Tibial artery (tissue), 1 donor: ENCODE measurements around the gene ARID2.

GRCh38 chr12:41282357-41283155 lies 94.4 kb downstream of the PDZRN4 start:
- PRO-cap, result no peak

DNA sequence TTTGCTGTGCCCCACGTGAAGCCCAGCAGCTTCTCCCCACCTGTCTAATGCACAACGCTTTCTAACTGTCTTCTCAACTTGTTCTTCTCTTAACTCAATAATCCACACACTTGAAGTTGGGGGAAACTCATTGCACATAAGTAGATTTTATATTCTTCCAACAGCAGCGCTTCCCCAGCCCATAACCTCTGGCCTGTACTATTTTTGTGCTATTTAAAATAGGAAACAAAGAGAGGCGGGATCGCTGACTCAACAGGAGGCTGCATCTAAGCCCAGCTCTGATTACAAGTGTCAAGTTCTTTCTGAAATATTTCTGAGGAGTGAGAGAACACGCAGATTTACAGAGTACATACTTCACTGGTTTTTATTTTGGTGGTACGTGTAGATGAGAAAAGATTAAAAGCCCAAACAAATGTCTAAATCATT lies 226.6 kb downstream of the GXYLT1 start:
- PRO-cap, result no peak

DNA sequence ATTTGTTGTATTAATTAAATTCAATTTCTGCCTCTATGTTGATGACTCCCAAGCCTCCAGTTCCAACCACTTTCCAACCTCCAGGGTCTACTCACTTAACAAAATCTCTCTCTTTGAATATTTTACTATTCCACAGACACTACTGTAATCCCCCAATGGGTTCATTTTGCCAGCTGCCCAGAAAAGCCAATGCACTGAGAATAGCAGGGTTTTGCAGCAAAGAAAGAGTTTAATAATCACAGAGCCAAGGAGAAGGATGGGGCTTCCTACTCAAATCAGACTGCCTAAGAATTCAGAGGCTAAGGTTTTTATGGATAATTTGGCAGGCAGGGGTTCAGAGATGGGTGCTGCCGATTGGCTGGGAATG lies 105.8 kb downstream of the GXYLT1 start:
- PRO-cap, result no peak

DNA sequence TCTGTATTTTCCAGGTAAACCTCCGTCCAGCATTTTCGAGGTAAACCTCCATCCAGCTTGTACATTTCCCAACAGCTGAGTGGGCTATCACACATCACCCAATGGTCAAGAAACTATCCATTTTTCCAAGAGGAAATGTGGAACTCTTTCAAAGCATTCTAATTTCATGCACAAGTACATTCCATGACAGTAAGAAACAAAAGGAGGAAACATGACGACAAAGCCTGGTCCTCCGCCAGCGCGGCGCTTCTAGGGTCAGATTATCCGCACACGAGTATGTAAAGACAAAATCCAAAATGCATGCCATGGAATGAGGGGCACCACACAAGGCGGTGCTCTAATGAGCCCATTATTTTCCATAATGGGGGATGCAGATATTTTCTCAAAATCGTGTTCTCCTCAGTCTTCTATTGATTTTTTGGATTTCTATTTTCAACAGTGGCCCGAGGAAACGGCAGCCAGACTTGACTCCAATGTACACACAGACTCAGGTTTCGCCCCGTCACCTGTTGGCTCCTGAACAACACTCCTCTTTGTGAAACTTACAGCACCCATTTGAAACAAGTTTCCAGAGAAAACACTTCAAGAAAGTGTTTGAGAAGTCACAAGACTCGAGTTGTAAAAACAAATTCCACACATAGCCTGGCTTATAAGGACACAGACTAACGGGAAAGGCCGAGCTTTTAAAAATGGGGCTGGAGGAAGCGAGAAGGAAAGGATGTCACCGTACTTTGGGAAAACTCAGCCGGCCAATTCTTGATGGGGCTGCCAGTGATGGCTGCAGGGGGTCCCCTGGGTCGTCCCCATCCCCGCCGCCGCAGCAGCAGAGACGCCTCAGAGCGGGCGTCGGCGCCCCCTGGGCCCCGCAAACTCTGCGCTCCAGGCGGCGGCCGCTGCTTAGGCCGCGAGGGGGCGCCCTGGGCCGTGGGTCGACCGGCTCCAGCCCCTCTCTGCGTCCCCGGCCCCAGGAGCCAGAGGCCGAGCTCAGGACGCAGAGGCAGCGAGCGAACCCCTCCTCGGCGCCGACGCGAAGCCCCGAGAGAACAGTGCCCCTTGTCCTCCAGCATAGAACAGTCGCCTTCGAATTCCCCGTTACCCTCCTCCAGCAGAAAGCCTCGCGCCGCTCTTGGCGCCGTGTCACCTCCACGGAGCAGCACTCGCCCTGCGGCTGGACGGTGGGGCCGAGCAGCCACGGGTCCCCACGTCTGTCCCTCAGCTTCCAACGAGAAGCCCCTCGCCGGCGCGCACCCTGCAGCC lies 107.1 kb downstream of the PRICKLE1 start:
- PRO-cap, result bidirectional peak, plus-strand start at position 974 of the sequence, minus-strand start at position 874 of the sequence

DNA sequence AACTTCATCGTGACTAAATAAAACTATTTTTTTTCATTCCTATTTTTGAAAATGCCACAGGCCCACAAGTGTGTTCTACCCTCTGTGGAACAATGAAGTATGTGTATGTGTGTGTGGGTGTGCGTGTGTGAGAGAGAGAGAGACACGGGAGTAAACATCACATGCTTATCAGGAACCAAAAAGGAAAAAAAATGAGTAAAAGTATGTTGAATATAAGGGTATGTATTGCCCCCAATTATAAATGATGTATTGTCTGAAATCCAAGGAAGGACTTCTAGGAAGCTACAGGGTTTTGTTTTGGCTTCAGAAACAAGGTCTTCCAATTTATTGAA lies 769 bp downstream of the TMEM117 start:
- PRO-cap, result unidirectional peak, minus-strand start at position 94 of the sequence

DNA sequence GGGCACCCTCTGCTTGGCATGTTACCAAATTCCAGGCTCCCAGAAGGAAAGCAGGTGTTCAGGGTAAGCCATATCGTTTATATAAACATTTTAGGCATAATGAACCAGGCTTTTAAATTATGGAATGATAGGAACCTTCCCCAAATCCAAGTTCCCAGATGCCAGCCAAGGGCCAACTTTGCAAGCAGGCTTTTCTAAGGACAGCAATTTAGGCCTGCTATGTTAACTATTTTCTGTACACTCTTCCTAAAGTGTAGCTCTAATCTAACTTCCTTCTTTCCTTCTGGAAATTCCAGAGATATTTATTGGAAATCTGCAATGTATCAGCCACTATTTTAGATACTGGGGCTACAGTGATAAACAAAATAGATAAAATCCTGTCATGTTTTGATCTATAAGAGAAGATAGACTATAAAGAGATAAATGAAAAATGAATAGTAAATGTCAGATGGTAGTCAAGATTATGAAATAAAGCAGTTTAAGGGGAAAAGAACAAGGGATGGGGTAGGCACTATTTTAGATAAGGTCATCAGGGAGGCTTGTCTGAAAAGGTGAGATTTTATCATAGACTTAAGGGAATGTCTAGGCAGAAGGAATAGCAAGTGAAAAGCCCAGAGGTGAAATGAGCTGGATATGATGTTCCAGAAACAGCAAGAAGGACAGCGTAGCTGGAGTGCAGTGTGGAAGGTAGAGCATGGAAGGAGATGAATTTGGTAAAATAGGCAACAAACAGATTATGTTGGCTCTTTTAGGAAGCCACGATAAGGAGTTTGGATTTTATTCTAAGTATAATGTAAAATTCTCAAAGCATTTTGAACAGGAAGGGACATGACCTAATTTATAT lies 56.7 kb downstream of the TMEM117 start:
- PRO-cap, result no peak

GRCh38 chr12:43952117-43952825 lies 116.4 kb downstream of the TMEM117 start:
- PRO-cap, result no peak

- PRO-cap, result no peak
Measured at GRCh38 chr12:45219457-45220035, 3.7 kb downstream of the ANO6 start.

GRCh38 chr12:45232479-45233358 lies 16.8 kb downstream of the ANO6 start:
- PRO-cap, result unidirectional peak, minus-strand start at chr12:45232997

DNA sequence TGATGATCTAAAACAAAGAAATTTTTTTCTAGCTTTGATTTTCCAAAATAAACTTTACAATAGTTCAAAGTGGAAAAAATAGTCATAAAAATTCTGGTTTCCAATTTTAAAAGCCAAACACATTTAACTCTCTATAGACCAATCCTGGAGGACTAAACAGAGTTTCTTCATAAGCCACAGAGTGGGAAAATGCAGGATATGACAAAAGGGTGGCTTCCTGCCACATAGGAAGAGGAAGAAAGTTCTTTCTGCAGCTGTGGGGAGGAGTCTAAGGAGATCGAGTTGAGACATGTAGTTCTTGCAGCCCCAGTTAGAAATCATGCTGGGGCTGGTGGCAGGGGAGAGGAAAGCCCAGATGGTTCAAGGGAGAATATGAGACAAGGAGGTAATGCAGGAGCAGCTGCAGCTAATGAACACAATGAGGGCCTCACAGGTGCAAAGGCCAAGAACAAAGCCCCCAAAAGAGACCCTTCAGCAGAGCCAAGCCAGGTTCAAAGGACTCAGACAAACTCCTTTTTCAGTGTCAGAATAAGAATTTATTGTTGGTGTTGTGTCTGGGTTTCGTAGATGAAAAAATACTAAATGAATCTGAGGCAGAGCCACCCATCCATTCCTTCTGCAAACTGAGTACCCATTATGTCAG lies 84.9 kb upstream of the ARID2 start:
- PRO-cap, result no peak

DNA sequence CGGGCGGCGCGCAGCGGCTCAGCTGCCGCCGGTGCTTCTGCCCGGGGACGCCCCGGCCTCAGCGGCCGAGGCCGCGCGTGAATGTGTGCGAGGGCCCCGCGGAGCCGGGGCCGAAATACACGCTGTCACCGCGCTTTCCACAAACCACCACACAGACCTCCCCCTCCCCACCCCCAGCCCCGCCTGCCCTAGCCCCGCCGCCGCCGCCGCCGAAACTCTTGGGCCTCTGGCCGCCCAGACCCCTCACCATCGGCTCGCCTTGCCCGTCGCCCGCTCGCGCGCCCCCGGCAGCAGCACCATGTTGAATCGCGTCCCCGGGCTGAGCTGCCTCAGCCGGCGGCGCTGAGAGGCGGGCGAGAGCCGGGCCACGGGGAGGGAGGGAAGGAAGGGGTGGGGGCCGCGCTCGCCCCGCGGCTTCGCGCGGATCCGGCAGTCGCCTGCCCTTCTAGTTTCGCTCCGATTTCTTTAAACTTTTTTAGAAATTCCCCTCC lies 366 bp upstream of the ARID2 start:
- PRO-cap, result bidirectional peak, plus-strand start at position 413 of the sequence, minus-strand start at position 447 of the sequence

- PRO-cap, result bidirectional peak, plus-strand start at chr12:45729937, minus-strand start at chr12:45729715
Measured at GRCh38 chr12:45729586-45730442, at the start of gene ARID2. Gene ARID2 (plus strand): TSS chr12:45729706.

DNA sequence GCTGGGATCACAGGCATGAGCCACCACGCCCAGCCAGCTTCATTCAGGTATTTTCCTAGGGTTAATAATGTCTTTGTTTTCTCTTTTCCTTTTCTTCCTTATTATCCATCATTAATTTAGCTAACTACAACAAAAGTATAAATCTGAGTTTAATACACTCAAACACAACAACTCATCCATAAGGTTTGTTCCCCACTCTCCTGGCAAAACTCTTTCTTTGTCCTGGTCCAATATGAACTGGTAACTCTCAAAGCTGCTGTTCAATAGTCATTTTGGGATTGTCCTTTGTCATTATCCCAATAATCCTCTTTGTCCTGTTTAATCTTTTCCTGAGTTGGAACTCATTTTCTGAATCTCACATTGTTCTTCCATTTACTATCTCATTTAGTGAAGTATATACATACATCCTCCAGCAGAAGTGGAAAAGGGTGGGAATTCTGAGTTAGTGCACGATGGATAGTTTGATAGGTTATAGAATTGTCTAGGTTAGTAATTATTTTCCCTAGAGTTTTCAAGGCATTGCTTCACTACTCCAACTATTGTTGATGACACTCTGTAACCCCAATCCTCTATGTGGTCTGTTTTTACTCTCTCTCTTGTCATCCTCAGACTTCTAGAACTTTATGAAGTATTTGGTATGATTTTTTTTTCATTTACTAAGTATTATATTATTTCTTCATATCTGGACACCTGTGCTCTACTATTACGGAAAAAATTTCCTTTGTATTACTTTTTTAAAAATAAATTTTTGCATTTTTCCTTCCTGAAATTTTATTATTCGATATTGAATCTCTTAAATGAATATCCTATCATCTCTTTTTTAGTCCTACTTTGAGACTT lies 53.7 kb downstream of the SCAF11 start:
- PRO-cap, result no peak

DNA sequence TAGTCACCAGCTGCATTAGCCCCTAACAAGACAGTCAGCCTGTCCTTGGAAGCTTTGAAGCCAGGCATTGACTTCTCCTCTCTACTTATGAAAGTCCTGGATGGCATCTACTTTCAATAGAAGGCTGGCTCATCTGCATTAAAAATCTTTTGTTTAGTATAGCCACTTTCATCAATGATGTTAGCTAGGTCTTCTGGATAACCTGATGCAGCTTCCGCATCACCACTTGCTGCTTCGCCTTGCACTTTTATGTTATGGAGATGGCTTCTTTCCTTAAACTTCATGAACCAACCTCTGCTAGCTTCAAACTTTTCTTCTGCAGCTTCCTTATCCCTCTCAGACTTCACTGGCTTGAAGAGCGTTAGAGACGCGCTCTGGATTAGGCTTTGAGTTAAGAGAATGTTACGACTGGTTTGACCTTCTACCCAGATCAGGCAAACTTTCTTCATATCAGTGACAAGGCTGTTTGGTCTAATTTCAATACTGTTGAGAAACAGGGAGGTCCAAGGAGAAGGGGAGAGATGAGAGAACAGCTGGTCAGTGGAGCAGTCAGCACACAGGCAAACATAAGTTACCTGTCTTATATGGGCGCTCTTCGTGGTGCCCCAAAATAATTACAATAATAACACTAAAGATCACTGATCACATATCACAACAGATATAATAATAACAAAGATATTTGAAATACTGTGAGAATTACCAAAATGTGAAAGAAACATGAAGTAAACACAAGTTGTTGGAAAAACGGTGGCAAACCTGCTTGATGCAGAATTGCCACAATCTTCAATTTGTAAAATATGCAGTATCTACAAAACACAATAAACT lies 14.9 kb downstream of the SCAF11 start:
- PRO-cap, result no peak

DNA sequence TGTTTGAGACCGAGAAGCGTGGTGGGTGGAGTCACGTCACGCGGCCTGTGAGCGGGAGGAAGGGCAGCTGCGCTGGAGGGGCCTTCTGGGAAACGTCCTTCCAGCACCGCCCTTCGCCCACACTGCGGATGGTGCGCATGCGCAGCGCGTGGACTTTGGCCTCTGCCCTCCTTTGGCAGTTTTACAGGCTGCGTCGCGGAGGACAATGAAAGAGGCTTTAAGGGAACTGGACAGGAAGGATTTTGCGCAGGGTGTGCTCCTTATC lies 334 bp upstream of the SCAF11 start:
- PRO-cap, result bidirectional peak, plus-strand start at position 184 of the sequence, minus-strand start outside the sequence

GRCh38 chr12:46185617-46186599 lies 82.9 kb downstream of the SLC38A1 start:
- PRO-cap, result no peak

DNA sequence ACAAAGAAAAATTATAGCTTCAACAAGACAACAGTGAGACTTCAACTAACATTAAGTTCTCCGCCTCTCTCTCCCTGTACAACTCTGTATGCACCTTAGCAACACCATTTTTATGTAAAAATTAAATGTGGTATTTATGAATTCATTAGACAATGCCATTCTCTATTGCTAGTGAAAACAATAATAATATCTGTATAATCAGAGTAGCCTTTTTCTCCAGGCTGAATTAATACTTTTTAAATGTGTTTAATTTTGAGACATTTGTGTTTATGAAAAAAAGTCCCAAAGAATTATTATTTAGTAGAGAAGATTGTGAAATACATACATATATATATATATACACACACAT lies 68.8 kb downstream of the SLC38A1 start:
- PRO-cap, result no peak

- PRO-cap, result no peak
Measured at GRCh38 chr12:46215047-46215864, 53.6 kb downstream of the SLC38A1 start.

GRCh38 chr12:46218434-46218729 lies 50.5 kb downstream of the SLC38A1 start:
- PRO-cap, result no peak

DNA sequence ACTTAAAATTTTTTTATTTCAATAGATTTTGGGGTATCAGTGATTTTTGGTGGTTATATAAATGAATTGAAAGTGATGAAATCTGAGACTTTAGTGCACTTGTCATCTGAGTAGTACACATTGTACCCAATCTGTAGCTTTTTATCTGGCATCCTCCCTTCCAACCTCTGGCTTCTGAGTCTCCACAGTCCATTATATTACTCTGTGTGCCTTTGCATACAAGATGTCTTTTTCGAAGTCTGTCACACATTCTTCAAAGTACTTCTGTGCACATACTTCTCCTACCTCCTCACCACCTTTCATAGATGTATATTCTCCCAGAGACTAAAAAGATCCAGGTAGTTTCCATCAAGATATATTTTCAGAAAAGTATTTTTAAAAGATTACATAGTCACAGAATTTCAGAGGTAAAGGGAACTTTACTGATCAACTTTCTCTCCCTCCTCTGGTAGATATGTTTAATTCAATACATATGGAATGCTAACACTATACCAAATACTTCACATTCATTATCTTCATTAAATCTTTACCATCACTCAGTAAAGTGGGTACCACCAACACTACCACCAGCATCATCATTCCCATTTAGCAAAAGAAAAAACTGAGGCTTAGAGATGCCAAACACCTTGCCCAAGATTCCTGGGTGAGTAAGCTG lies 4.1 kb downstream of the SLC38A1 start:
- PRO-cap, result no peak